Jejunum (tissue), 1 donor: ENCODE measurements around a stretch of chr3.

DNA sequence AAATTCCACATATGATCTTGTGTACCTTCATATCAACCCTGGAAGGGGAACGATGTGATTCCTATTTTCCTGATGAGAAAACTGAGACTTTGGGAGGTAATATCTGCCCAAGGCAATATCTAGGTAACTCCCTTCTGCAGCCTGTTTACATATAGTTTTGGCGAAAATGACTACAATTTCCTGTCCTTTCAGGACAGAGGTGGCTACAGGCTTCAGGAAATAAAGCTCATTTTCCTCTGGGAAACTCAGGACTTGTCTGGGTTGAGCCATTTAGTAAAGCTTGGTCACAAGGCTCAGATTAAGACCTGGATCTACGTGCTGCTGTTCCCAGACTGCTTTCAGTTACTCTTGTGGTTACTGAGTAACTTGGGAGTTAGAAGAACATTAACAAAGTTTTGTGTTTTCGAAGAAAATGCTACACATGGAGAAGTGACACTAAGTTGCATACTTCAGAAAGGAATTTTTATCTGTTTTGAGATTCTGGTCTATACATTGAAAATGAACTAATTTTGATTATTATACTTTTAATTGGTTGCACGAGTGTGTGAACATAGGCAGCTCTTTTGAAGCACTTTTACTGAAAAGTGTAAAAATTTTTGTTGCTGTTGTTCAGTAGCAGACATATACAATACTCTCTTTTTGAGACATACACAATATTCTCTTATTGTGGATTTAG lies 27.1 kb downstream of the FNDC3B start:
- PRO-cap, result no peak

- PRO-cap, result no peak
These were observed 55.3 kb downstream of the FNDC3B start for GRCh38 chr3:172094579-172095242.

- PRO-cap, result no peak
These were observed 98.6 kb downstream of the FNDC3B start for GRCh38 chr3:172137585-172138749.

- PRO-cap, result no peak
These were observed 104.7 kb downstream of the FNDC3B start for GRCh38 chr3:172143998-172144459.

GRCh38 chr3:172155044-172155671 lies 115.8 kb downstream of the FNDC3B start:
- PRO-cap, result no peak

DNA sequence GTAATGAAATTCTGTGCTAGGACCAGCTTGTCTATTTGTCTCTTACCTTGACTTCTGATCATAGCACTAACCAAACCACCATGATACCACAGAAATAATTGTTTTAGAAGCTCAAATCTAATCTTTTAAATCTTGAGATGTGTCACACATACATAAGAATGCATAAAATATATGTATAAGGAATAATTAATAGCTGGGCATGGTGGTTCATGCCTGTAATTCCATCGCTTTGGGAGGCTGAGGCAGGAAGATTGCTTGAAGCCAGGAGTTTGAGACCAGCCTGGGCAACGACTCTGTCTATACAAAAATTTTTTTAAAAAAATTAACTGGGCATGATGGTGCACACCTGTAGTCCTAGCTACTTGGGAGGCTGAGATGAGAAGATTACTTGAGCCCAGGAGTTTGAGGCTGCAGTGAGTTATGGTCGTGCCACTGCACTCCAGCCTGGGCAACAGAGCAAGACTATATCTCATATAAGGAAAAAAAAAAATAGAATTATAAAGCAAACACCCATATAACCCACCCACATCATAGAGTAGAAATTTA lies 123.5 kb downstream of the FNDC3B start:
- PRO-cap, result no peak

DNA sequence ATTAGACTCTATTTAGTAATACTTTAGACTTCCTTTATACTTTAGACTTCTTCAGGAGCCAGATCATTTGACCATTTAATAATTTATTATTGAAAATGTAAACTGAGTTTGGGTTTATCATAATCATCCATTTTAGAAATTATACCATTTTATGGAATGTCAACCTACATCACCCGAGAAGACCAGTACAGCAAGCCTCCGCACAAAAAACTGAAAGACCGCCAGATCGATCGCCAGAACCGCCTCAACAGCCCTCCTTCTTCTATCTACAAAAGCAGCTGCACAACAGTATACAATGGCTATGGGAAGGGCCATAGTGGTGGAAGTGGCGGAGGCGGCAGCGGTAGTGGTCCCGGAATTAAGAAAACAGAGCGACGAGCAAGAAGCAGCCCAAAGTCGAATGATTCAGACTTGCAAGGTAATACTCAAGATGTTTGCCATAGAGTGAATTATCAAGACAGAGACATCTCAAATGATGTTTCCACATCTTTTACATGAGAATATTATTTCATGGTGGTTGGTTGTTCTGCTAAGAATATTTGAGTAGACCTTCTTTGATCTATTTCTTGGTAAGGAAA lies 197.0 kb downstream of the GHSR start:
- PRO-cap, result no peak

GRCh38 chr3:172261695-172262460 lies 186.4 kb downstream of the GHSR start:
- PRO-cap, result no peak

GRCh38 chr3:172351562-172352242 lies 96.6 kb downstream of the GHSR start:
- PRO-cap, result no peak

GRCh38 chr3:172402249-172402976 lies 45.8 kb downstream of the GHSR start:
- PRO-cap, result no peak

DNA sequence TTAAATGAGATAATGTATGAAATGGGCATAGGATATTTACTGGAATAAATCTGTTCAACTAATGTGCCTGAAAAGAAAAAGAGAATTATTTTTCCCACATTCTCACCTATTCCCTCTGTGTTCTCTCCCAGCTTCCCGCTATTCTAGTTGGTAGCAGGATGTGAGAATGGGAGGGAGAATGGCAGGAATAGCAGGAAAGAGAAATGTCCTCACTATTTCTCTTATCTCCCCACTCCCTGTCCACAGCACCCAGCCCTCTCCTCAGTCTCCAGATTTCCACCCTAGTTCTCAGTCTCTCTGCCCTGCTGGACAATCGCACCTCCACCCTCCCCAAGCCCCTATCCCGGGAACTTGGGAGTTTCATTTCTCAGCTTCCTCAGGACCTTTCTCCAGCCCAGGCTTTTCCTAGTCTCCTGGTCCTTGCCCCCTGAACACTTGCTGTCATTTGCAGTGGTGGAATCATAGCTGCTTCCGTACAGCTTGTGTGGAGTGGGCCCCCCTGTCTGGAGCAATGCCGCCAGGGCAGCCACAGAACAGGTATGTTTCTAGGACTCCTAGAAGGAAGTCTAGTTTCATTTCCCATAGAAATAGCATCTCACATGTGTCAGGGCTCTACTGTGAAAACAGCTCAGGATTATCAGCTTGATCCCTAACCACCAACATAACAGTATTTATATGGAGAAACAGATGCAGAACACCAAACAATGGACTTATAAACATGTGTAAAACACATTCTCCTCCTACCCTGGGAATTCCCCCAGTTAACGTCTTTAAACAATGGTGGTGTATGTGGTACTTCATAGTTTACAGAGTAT lies 10.1 kb downstream of the TNFSF10 start:
- PRO-cap, result no peak

DNA sequence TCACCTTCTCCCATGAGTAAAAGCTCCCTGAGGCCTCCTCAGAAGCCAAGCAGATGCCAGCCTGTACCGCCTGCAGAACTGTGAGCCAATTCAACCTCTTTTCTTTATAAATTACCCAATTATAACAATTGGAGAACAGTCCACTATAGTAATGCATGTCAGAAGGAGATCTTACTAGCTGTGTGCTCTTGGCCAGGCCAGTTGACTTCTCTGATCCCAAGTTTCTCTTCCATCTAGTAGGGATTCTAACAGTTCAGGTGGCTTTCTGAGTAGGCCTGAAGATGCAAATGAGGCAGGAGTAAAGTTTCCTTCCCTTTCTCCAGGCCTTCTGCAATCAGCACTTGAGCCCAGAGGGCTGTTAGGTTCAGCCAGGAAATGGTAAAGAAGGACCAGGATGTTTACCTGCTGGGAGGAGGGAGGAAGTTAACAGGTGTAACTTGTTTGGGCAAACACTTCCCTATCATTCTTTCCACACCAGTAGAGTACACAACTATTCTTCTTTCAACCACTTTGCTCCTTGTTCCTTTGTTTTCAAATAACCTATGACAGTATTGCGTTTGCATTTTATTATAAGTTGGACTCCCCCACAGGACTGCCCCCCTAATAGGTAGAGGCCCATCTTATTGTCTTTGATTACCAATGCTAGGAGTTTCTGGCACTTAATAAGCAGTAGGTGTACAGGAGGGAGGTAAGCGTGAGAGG lies 13.3 kb upstream of the TNFSF10 start:
- PRO-cap, result no peak

DNA sequence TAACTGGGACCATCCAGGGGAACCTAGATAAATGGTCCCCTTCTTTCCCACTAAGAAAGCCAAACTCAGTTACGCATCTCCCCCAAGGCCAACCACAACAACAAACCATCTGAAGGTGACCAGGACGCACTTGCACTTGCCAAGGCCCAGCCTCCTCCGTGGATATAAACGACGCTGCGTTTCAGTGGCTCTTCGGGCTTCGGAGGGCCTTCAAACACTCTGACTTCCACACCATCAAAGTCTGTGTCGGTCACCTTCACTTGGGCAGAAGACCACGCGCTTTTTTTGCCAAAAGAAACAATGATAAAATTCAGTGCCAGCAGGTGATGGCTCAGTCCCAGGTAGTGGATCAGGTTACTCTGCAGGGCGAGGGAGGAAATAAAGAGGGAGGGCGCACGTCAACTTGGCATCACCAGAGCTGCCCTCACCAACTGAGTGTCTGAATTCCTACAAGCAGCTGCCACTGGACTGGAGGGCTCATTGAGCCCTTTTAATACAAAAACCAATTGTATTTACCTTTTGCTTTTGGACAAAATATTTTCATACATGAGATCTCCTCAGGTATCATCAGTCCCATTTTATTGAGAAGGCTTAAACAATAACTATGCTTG lies 63.0 kb downstream of the NCEH1 start:
- PRO-cap, result no peak

GRCh38 chr3:172680393-172680924 lies 30.4 kb downstream of the NCEH1 start:
- PRO-cap, result no peak

- PRO-cap, result no peak
These were observed 18.1 kb downstream of the NCEH1 start for GRCh38 chr3:172692712-172693301.

- PRO-cap, result no peak
These were observed 1.2 kb upstream of the ECT2 start for GRCh38 chr3:172749006-172750043.

DNA sequence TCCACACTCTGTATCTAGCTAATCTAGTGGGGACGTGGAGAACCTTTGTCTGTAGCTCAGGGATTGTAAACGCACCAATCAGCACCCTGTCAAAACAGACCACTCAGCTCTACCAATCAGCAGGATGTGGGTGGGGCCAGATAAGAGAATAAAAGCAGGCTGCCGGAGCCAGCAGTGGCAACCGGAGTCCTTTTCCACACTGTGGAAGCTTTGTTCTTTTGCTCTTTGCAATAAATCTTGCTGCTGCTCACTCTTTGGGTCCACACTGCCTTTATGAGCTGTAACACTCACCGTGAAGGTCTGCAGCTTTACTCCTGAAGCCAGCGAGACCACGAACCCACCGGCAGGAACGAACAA lies 116.8 kb downstream of the ECT2 start:
- PRO-cap, result no peak

DNA sequence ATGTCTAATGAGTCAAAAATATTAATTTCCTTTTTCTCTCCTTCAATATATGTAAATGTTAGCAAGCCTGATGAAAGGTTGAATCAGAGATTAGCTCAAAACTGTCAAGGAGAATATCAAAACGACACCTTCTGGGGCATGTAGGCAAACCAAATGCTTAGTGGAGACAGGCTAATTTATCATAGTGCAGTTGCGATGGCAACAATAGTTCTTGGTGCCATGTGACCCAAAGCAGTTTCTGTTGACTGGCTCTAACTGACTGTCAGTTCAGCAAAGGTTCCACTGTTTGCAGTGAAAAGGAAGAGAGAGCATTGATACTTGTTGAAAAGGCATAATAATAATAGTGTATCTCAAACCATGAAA lies 513.9 kb downstream of the NLGN1 start:
- PRO-cap, result no peak

DNA sequence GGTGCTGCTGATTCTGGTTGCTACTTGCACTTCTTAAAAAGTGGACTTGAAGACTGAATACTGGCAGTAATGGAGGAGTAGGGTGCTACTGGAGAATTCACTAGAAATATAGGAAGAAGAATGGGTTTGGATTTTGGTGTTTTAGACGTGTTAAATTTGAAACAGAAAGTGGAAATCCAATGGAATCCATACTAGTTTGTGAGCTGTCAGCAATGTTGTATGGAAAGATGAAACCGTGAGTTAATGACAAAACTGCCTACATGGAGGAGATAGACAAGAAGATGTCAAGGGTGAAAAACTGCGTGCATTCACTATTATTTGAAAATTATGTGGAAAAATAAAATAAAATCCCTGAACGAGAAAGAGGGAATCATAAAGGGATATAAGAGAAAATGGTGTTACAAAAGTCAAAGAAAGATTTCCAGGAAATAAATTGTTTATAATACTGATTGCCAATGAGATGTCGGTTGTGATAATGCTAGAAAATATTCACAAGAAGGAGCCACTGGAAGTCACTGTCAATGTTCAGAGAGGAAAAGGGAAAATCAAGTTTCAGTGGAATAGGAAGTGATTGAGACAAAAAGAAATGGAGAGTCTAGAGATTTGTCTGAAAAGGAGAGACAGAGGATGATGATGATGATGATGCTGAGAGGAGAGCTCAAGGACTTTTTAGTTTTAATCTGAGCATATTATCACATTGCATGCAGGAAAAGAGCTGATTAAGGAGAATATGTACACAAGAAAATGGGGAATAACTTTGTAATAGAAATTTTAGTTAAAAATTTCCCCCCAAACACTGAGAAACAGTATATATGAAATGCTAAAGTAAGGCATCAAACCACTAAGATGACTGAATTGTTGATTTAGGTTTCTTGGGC lies 573.5 kb downstream of the NLGN1 start:
- PRO-cap, result no peak

- PRO-cap, result no peak
These were observed 416.2 kb upstream of the NAALADL2 start for GRCh38 chr3:174442725-174443589.